Measurements from ENCODE around the genes MPC1 and RPS6KA2.

GRCh38 chr6:165846239-165846674, 183.2 kb upstream of the PDE10A start:
- PRO-cap, 2 experiments, result no peak in any of the 2 experiments

- PRO-cap, 2 experiments, result no peak in any of the 2 experiments
Observed at GRCh38 chr6:165986517-165987585, 180.8 kb downstream of the TBXT start.

- PRO-cap, 2 experiments, result peak in 2 of 2 experiments; most common plus-strand start chr6:166381904 (in 2)
Observed at GRCh38 chr6:166381476-166382535, 934 bp downstream of the MPC1 start.

DNA sequence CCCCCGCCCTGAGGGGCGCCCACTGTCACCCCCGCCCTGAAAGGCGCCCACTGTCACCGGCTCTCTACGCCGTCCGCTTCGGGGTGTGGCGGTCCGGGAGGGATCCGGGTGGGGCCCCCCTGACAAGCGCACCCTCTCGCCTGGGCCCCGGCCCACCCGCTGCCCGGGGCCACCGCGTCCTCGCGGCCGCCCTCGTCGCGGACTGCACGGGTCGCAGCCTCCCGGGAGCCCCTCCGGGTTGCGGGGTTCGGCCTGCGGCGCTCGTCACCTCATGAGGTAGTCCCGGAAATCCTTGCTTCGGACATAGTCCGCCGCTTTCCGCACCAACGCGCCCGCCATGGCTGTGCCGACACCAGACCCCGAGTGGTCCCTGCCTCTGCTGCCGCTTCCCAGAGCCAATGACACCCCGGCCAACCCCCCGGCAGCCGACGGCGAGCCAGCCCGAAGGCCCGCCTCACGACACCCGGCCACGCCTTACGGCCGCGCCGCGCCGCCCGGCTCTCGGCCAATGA, at the start of gene MPC1:
TSS of gene MPC1 (minus strand) at position 403 of the 512 bp plus-strand sequence.
- PRO-cap, 2 experiments, result peak in 2 of 2 experiments; most common minus-strand start position 400 of the sequence (in 2)

DNA sequence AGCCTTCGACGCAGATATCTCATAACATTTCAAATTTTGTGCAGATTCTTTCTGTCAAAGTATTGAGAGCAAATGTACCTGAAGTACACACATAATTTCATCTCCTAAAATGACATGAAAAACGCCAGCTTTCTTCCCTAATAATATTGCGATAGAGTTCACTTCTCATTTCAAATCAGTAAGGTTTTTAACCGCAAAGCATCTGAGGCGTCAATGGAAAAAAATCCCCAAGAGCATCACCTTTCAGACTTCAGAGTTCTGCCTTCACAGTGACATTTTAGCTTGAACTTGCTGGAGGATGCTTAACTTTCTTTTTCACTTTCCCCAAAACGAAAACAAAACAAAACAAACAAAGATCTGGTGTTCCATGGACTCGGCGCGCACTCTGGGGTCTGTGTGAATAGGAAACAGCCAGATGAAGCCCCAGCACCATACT, 44.7 kb downstream of the RAMACL start:
- PRO-cap, 2 experiments, result no peak in any of the 2 experiments

DNA sequence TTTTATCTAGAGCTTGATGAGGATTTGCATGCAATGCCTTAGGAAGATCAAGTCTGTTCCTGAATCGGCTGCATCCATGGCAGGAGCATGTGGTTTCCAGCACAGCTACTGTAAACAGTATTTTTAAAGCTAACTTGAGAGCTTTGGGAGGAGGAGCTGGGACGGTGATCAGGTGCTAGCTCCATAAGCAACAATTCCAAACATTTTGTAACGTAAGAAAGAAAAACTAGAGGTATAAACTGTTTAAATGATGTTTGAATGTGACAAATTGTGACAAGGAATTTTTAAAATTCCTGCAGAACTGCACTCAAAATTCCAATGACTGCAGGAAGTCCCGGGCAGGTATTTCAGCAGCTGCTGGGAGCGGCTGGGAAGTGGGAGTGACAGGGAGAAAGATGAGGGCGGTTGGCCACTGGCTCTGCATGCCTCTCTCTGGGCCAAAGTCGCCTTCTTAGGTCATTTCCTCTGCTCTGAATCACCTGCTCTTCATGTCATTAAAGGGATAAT, 44.1 kb downstream of the RAMACL start:
- PRO-cap, 2 experiments, result no peak in any of the 2 experiments

- PRO-cap, 2 experiments, result peak in 2 of 2 experiments; most common minus-strand start chr6:166627251 (in 2)
Observed at GRCh38 chr6:166626742-166627428, at the start of gene RPS6KA2. RPS6KA2 (minus strand) TSS chr6:166627251.

GRCh38 chr6:166656175-166656732, 29.2 kb upstream of the RPS6KA2 start:
- PRO-cap, 2 experiments, result no peak in any of the 2 experiments

- PRO-cap, 2 experiments, result no peak in any of the 2 experiments
Observed at GRCh38 chr6:166861969-166862742, 94.2 kb downstream of the RNASET2 start.

- PRO-cap, 2 experiments, result no peak in any of the 2 experiments
Observed at GRCh38 chr6:166862743-166863211, 93.6 kb downstream of the RNASET2 start.

DNA sequence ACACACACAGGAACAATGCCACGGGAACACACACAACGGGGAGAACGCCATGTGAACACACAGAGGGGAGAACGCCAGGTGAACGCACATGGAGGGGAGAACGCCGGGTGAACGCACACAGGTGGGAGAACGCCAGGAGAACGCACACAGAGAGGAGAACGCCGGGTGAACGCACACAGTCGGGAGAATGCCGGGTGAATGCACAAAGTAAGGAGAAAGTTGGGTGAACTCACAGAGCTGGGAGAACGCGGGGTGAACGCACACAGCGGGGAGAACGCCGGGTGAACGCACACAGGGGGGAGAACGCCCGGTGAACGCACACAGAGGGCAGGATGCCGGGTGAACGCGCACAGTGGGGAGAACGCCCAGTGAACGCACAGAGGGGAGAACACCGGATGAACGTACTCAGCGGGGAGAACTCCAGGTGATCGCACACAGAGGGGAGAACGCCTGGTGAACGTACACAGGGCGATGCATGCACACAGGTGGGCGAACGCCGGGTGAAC, 57.6 kb downstream of the RNASET2 start:
- PRO-cap, 2 experiments, result no peak in any of the 2 experiments

DNA sequence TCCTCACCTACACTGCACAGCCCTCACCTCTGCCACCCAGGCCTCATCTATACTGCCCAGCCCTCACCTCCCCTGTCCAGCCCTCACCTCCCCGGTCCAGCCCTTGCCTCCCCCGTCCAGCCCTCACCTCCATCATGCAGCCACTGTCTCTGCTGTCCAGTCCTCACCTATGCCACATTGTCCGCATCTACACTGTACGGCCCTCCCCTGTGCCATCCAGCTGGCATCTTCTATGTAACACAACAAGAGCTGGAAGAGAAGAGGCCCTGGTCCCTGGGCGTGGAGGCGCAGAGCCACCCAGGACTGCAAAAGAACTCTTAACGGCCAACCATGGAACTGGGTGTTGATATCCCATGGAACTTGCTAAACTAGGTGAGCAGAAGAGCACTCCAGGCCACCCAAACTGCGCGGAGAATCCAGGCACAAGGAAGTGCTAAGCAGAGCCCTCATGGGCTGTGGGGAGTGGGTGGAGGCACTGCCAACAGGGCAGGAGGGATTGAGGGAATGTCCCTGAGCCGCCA, 30.9 kb downstream of the RNASET2 start:
- PRO-cap, 2 experiments, result no peak in any of the 2 experiments

DNA sequence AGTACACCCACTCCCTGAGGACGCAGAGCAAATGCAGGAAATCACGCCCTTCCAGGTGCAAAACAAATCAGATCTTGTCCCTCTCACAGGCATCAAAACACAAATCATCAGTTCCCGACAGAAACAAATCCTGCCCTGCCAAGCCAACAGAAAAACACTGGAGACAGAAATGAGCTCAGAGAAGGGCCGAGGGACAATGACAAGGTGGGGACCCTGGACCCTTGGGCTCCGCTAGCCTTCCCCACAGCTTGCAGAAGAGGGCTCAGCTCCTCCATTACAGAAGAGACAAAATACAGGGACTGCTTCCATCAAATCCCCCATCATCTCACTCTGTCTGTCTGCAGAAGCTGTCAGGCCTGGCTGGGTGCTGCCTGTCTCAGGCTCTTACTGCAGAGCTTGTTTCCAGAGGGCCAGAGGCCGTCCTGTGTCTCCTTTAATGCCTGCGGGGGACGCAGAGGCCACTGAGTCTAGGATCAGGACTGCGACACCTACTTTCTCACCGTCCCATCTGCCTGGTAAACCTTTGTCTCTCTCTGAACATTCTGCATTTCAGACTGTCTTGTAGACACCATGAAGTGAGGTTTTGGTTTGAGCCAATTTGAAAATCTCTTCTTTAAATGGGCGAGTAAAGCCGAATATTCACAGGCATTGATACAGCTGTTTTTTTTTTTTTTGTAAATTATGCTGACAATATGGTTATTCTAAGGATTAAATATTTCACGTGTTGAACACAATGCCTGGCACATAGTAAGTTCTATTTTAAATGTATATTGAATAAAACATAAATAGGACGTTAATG, 28.4 kb downstream of the RNASET2 start:
- PRO-cap, 2 experiments, result no peak in any of the 2 experiments

- PRO-cap, 2 experiments, result no peak in any of the 2 experiments
Observed at GRCh38 chr6:166931572-166932385, 24.6 kb downstream of the RNASET2 start.

DNA sequence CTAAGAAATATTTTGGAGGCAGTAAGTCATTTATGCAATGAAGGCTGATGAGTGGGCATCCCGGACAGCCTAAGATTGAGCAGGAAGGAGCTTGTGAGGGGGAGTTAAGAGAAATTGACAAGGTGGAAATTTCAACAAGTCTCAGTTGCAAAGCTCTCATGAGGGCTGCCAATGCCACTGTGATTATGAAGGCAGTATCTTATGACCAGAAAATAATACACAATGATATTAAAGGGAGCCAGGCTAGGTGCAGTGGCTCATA, 624 bp downstream of the CCR6 start:
- PRO-cap, 2 experiments, result no peak in any of the 2 experiments

DNA sequence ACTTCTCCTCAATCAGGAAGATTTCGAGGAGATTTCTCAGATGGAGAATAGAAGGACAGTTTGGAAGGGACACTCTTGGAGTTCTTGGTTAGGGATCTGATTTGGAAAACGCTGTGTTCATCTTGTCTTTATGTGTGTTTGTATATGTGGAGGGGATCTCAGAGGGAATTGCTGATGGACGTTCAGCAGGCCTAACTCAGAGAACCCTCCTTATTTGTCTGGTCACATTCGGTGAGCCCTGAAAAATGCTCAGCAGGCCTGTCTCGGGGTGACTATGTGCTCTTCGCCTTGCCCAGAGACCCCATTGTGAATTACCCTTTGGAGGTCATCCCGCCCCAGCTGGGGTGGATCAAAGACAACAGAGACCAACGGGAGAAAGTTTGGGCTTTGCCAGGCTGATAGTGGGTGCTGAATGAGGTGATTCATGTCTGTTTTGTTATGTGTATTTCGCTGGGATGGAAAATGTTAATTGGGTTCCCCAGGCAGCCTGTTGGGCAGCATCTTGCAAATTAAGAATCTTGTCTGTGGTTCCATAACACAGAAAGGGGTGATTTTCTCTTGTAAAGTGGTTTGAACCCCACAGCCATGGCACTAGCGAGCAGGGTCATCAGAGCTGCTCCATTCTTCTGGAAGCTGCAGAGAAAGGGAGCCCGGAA, 63.3 kb upstream of the UNC93A start:
- PRO-cap, 2 experiments, result no peak in any of the 2 experiments

GRCh38 chr6:167441659-167442668, 117.1 kb downstream of the TTLL2 start:
- PRO-cap, 2 experiments, result no peak in any of the 2 experiments

- PRO-cap, 2 experiments, result no peak in any of the 2 experiments
Observed at GRCh38 chr6:167495865-167496166, 170.9 kb downstream of the TTLL2 start.

DNA sequence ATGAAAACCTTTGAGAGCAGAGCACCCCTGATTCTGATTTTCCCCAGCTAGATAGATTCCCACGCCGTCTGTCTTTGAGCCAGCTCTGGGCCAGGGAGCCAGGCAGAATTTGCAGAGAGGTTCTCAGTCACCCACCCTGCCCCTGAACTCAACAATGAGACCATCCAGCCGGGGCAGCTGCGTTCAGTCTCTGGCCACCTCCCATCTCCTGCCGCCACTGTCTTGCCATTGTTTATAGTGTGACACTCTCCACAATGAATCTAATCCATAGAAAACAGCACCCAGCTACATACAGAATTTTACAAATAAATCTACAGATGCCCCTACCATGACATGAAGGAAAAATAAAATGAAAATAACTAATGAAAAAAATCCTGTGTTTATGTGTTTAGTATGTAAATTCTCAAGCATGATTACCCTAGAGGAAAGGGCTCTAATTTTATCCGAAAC, 171.3 kb downstream of the TTLL2 start:
- PRO-cap, 2 experiments, result no peak in any of the 2 experiments

- PRO-cap, 2 experiments, result peak in 1 of 2 experiments; most common plus-strand start chr6:167574888 (in 1)
Observed at GRCh38 chr6:167574380-167575492, 249.8 kb downstream of the TTLL2 start.

Data from psoas muscle (tissue), 2 donors.